HTR-8/SVneo (cell line): ENCODE measurements around a stretch of chr22.

- RRBS: no CpG with 5 or more reads among the region's 14 CpGs
Measured at GRCh38 chr22:24819748-24820702, 14.0 kb downstream of the SGSM1 start.

DNA sequence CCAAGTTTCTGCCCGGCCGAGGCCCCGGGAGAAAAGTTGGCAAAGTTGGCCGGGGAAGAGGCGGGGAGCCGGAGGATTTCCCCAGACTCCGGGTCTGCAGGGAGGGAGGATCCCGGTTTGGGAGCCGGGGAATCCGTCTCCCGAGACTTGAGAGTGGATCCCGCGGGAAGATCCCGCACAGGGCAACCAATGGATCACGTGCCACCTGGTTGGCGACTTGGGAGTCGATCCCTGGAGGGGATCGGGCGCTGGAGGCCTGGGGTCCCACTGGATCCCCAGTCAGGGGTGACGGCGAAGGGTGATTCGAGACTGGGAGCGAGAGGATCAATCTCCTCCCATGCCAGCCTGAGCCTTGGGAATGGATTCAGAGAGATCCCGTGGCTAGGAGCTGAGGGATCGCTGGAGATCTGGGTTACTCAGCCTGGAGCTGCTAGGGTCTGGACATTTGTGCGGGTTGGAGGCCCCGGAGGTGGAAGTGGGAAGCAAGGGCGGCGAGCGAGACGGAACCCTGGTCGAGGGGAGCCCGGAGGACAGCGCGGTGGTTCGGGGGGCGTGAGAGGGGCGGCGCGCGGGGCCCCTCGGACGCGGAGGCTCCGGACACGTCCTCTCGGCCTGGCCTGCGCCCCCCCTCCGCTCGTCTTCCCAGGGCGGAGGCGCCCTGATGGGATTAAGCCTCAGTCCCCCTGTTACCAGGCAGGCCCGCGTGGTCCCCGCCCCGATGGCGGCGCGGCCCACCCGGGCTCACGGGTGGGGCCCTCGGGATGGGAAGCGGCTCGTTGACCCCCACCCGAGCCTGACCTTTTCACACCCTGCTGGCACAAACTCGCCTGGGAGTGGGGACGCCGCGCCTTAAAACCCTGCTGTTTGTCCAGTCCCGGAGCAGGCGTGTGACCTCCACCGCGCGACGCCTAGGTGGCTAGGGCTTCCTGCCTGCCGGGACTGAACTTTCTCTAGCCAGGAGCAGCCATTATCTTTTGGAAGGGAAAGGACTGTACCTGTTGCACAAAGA lies 659 bp downstream of the KIAA1671 start:
- RRBS: 8% methylated on average over 29 of the region's 76 CpGs

DNA sequence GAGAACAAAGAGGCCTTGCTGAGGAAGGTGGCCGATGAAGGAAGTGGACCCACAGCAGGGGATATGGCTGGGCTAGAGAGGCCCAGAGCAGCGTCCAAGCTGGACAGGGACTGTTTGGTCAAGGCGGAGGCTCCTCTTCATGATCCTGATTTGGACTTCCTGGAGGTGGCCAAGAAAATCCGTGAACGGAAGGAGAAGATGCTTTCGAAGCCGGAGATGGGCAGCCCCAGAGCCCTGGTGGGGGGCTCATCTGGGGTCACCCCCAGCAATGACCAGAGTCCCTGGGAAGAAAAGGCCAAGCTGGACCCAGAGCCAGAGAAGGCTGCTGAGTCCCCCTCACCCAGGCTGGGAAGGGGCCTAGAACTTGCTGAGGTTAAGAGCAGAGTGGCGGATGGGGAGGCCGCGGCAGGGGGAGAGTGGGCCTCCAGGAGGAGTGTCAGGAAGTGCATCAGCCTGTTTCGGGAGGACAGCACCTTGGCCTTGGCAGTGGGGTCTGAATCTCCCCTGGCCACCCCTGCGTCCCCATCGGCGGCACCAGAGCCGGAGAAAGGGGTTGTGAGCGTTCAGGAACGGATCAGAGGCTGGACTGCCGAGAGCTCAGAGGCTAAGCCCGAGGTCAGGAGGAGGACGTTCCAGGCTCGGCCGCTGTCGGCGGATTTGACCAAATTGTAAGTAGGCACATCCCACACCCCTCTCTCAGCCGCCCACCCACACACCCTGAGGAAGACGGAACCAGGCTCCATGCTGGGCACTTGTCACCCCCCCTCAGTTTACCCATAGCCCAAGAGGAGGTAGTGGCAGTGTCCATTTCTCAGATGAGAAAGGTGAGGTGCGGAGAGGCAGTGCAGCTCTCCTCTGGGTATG lies 76.6 kb downstream of the KIAA1671 start:
- RRBS: no CpG with 5 or more reads among the region's 27 CpGs

GRCh38 chr22:25052026-25052817 lies 99.7 kb downstream of the KIAA1671 start:
- RRBS: no CpG with 5 or more reads among the region's 12 CpGs

GRCh38 chr22:25068764-25069320 lies 116.3 kb downstream of the KIAA1671 start:
- RRBS: no CpG with 5 or more reads among the region's 8 CpGs

DNA sequence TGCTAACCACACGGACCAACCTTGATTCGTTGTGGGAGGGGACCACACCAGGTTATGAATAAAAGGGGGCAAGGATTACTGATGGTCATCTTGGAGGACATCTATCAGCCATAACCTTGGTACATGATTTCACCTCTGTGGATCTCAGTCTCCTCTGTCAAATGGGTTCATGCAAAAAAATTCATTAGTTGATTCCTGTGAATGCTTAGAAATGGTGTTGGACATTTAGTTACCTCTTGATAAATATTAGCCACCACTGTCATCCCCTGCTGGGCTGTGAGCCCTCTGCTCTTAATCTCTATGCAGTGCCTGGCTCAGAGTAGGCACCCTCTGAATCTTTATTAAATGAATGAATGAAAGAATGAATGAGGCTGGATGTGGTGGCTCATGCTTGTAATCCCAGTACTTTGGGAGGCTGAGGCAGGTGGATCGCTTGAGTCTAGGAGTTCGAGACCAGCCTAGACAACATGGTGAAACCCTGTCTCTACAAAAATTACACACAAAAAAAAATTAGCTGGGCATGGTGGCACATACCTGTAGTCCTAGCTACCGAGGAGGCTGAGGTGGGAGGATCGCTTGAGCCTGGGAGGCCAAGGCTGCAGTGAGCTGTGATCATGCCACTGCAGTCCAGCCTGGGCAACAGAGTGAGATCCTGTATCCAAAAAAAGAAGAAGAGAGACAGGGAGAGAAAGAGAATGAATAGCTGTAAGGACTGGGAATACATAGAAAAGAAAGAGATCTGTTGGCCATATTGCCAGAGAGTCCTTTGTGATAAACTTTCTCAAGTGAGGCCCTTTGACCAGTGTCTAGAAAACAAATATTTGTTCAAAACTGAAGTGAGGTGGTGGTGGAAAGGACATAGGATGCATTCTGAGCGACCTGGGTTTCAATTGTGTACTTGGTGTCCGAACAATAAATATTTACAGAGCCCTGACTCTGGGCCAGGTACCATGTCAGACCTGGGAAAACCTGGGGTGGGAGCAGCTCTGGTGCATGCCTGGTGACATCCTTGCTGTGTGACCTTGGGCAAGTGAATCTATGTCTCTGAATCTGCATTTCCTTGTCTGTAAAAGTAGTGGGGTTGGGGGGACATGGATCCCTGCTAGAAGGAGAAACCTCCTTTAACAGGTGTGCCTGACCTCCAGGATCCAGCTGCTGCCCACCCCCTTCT lies 89.8 kb upstream of the CRYBB3 start:
- RRBS: no CpG with 5 or more reads among the region's 8 CpGs

GRCh38 chr22:25138723-25139263 lies 60.9 kb upstream of the CRYBB3 start:
- RRBS: no CpG with 5 or more reads among the region's 2 CpGs

- RRBS: no CpG with 5 or more reads among the region's 4 CpGs
Measured at GRCh38 chr22:25154218-25154754, 45.4 kb upstream of the CRYBB3 start.

GRCh38 chr22:25357520-25358045 lies 138.1 kb downstream of the CRYBB2 start:
- RRBS: no CpG with 5 or more reads among the region's 7 CpGs

DNA sequence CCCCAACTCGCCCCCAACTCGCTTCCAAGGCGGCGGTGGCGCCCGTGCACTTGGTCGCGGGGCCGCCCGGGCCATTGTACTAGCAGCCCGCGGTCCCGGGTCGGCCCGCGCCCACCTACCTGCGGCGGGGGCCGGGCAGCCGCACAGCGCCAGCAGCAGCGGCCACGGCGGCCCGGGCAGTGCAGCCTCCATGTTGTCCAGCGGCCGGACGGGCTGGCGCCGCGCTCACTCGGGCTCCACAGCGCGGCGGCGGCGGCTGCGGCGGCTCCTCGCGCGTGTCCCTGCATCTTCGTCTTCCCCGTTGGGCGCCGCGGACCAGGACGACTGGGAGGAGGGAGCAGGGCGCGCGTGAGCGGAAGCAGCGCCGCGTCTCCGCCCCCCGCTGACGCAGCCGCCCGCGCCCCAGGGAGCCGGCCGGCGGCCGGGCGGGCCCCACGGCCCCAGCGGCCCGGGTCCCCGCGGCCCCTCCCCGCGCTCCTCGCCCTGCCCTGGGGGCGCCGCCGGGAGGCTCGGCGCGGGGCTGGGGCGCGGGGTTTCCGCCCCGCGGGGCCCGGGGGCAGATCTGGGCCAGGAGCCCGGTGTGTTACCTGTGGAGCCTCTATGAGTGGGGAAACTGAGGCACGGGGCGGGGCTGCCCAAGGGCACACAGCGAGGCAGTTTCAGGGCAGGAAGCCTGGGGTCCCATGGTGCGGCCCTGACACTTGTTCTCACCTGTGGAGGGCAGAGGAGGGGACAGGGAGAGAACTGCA lies 159.2 kb upstream of the GRK3 start:
- RRBS: 2% methylated on average over 40 of the region's 91 CpGs

GRCh38 chr22:25761946-25762706 lies 20.1 kb downstream of the MYO18B start:
- RRBS: no CpG with 5 or more reads among the region's 13 CpGs

DNA sequence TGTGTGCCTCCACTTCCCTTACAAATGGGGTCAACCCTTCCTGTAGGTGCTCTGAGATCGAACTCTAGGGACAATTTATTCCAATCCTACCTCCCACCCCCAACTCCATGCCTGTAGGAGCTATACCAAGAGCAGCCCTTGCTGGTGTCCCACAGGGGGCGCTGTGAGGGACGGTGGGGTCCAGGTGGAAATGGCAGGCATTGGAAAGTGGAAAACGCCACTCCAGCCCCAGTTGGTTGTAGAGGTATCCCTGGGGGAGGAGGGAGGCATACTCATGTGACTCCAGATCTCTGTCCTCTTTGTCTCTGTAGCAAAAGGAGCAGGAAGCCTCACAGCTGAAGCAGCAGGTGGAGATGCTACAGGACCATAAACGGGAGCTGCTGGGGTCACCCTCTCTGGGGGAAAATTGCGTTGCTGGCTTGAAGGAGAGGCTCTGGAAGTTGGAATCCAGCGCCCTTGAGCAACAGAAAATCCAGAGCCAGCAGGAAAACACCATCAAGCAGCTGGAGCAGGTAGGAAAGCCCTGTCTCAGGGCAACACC lies 161.4 kb downstream of the MYO18B start:
- RRBS: no CpG with 5 or more reads among the region's 7 CpGs

- RRBS: no CpG with 5 or more reads among the region's 2 CpGs
Measured at GRCh38 chr22:26518416-26518615, 6.0 kb upstream of the TFIP11 start.

DNA sequence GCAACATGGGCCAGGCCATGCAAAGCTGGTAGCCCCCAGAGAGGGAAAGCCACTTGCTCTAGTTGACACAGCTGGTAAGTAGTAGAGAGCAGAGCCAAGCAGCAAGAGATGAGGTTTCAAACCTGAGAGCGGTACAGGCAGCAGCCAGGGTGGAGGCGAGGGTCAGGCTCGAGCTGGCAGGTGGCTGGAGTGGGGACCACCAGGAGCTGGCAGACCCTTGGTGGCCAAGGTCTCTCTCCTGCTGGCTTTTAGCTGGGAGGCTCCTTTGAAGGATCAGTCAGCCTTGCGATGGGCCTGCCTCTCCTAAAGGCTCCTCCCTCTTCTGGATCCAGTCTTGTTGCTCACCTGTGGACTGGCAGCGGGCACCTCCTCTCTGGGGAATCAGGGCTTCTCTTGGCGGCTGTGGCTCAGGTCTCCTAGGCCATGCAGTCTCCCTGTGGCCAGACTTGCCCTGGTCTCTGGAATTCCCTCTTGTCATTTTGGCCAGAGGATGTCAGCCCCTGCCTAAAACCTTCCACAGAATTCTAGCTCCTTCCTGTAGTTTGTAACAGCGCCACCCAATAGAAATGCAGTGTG lies 24.7 kb downstream of the TPST2 start:
- RRBS: no CpG with 5 or more reads among the region's 7 CpGs

GRCh38 chr22:26610216-26610729 lies 7.6 kb downstream of the CRYBB1 start:
- RRBS: 18% methylated on average over 2 of the region's 10 CpGs

- RRBS: 3% methylated on average over 20 of the region's 38 CpGs
Measured at GRCh38 chr22:26672425-26673553, 51.0 kb downstream of the CRYBA4 start.

GRCh38 chr22:27662395-27663269 lies 138.9 kb downstream of the MN1 start:
- RRBS: no CpG with 5 or more reads among the region's 12 CpGs

- RRBS: 62% methylated on average over 4 of the region's 20 CpGs
Measured at GRCh38 chr22:27726109-27727359, 75.0 kb downstream of the MN1 start.

GRCh38 chr22:27744029-27744703 lies 57.4 kb downstream of the MN1 start:
- RRBS: no CpG with 5 or more reads among the region's 27 CpGs